RPMI7951 (cell line): ENCODE measurements around the genes NADK2 and NIPBL.

DNA sequence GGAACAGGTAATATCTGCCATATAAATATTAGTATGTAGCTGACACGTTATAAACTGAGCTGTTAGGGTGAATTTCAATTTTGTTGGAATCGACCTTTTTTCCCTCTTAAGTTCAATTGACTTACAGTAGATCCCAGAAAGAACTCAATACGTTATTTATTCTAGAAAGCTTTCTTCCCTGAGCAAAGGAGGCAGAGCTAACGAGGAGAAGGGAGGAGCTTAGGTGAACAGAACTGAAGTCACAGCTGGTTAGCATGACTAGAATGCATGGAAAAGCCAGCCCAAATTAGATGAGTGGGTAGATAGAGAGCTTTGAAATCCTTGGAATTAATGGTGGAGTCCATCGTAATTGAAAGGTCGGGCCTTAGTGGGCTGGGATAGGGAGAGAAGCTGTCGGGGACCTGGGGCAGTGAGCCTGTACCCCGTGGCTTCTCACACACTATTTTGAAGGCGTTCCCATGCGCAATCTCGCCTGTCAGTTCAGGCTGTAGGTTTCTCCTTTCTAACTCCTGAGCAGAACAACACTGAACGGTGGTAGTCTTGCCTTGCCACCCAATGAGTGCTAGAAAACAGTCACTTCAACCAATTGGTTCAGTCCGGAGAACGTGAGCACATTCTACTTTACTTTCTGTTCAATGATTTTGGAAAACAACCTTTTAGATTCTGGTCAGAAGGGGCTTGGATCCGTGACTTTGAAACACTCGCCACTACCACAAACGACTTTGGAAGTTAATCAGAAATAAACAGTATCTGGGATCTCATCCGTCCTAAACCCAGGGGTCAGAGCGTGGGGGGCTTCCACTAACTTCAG lies 736 bp upstream of the RAI14 start:
- RAMPAGE, long total RNA = no peak

DNA sequence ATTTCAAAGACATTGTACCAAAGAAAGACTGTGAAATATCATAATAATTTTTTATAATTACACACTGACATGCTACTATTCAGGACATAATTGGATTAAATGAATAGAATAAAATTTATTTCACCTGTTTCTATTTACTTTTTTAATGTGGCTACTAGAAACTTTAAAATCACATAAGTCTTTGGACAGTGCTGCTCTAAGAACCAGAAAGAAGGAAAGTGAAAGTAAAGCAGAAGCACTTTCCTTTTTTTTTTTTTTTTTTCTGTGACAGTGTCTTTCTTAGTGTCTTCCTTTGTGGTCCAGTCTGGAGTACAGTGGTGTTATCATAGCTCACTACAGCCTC lies 39.4 kb downstream of the RAI14 start:
- RAMPAGE, long total RNA = no peak

- RAMPAGE, long total RNA = no peak
Measured at GRCh38 chr5:34717278-34718150, 61.4 kb downstream of the RAI14 start.

DNA sequence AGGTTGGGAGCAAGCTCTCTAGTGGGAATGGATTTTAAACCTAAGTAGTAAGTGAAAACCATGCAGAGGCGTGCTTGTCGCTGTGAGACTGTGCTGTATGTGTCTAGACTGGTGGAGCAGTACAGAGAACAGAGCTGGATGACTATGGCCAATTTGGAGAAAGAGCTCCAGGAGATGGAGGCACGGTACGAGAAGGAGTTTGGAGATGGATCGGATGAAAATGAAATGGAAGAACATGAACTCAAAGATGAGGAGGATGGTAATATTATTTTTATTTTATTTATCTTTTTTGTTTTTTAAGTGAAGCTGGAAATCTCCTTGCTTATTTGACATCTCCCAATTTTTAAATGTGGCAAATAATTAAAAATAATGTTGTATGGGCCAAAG lies 9.4 kb downstream of the DNAJC21 start:
- RAMPAGE, long total RNA = no peak

DNA sequence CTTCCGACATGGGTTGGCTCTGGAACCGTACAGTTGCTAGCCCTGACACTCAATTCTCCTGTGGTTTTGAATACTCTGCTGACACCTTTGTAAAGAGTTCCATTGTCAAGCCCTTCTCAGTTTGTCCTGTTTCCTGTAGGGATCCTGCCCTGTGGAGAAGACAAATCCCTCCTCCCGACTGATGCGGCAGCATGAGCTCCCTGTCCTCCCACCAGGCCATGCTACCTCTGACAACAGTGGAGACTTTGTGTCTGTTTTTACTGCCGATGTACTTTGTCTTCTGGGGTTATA lies 57.8 kb downstream of the PRLR start:
- RAMPAGE, long total RNA = no peak

DNA sequence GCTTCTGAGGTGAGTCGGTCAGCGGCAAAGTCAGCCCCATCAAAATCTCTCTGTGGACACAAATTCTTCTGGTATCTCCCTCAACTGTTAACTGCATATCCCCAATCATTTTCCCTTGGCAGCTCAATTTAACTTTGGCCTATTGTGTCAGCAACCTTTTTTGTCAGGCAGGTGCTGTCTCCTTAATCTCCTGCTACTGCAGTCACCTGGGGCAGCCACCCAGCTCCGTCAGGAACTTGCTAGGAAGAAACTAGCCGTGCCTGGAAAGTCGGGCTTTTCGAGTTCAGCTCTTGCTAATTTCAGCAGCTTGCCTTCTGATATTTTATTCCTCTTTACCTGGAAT lies 42.4 kb downstream of the PRLR start:
- RAMPAGE, long total RNA = no peak

GRCh38 chr5:35247252-35248128 lies 17.2 kb upstream of the PRLR start:
- RAMPAGE, long total RNA = no peak

DNA sequence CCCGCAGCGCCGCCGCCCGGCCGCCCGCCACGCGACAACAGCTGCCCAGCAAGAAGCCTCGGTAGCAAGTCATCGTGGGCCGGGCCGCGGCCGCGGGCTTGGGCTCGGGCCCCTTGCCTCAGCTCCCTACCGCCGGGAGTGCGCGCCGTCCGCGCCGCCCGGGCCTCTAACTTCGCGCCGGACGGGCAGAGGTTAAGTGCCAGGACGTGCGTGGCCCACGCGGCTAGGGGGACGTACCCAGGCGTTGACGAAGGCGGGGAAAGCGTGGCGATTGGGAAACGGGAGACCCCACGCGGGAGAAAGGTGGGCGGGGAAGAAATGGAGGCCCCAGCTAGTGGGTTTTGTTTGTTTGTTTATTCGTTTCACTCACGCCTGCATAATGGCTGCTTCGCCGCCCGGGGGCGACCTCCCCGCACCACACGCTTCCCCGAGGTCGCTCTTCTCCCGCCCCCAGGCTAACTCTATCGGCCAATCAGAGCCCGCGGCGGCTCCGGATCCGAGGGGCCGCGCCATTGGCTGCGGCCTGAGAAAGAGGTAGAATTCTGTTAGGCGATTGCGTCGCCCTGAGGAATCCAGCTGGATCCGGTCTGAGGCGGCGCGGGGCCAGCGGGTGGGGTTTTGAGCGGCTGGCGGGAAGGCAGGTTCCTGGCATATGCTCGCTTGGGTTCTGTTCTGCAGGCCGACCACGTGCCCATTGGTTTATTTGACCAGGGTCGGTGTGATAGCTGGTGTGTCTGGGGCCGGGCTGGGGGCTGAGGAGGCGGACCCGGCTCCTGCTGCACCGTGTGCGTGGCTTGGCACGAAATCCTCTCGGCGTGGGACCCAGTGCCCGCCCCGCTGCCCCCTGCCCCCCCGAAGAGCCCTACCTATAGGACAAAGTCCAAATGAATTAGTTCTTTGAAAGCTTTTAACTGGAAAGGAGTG lies at the start of gene NADK2:
NADK2 (minus strand) TSS at position 200 of the 924 bp plus-strand sequence.
- RAMPAGE, long total RNA = no peak

GRCh38 chr5:36383861-36384437 lies 82.2 kb upstream of the RANBP3L start:
- RAMPAGE, long total RNA = no peak

DNA sequence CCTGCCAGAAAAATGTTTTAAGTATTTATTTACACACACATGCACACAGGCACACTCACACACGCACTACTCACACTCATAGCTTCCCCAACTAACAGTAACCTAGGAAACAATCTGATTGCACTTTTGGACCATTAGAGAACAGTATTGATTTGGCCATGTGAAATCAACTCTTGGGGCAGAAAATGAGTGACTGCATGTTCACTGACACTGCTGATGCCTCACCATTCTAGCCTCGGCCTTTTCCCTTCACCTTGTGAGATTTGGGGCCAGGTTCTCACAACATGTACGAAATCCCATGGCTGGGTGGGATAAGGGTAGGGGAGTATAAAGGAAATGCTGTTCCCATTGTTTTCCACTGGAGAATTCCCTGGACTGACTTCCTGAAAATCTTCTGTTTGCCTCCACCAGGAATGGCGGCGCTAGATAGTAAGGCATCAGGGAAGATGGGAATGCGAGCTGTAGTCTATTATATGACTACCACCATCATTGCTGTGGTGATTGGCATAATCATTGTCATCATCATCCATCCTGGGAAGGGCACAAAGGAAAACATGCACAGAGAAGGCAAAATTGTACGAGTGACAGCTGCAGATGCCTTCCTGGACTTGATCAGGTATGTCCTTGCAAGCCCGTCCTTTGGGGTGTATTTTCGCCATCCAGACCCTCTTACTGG lies 64.3 kb downstream of the SLC1A3 start:
- RAMPAGE, long total RNA = no peak

- RAMPAGE, long total RNA = no peak
Measured at GRCh38 chr5:36783120-36783686, 93.4 kb upstream of the NIPBL start.

DNA sequence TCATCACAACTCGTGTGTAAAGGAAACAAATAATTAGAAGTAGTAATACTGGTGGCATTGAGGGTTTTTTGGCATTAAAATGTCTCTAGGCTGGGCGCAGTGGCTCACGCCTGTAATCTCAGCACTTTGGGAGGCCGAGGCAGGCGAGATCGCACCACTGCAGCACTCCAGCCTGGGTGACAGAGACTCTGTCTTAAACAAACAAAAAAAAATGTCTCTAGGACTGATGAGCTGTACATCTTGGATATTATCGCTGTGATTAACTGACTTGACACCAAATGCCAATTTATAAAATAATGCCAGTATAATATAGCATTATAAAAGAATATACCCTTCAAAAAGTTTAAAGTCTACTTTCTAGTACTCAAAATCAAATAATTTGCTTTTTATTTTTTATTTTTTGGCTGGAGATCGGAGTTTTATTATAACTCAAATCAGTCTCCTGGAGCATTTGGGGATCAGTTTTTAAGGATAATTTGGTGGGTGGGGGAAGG lies 7.7 kb upstream of the NIPBL start:
- RAMPAGE, long total RNA = no peak

- RAMPAGE, long total RNA = no peak
Measured at GRCh38 chr5:36876729-36877910, at the start of gene NIPBL. Gene NIPBL (plus strand): TSS chr5:36876769.

GRCh38 chr5:37015958-37016336 lies 139.4 kb downstream of the NIPBL start:
- RAMPAGE, long total RNA = no peak

- RAMPAGE, long total RNA = no peak
Measured at GRCh38 chr5:37060728-37061249, 184.2 kb downstream of the NIPBL start.

DNA sequence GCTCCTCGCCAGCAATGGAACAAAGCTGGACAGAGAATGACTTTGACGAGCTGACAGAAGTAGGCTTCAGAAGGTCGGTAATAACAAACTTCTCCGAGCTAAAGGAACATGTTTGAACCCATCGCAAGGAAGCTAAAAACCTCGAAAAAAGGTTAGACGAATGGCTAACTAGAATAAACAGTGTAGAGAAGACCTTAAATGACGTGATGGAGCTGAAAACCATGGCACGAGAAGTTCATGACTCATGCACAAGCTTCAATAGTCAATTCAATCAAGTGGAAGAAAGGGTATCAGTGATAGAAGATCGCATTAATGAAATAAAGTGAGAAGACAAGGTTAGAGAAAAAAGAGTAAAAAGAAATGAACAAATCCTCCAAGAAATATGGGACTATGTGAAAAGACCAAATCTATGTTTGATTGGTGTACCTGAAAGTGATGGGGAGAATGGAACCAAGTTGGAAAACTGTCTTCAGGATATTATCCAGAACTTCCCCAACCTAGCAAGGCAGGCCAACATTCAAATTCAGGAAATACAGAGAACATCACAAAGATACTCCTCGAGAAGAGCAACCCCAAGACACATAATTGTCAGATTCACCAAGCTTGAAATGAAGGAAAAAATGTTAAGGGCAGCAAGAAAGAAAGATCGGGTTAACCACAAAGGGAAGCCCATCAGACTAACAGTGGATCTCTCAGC lies 149.9 kb downstream of the GDNF start:
- RAMPAGE, long total RNA = no peak

- RAMPAGE, long total RNA = no peak
Measured at GRCh38 chr5:37837356-37838127, 2.3 kb downstream of the GDNF start.

- RAMPAGE, long total RNA = no peak
Measured at GRCh38 chr5:38257741-38258277, 550 bp upstream of the EGFLAM start.

GRCh38 chr5:38622579-38622950 lies 66.1 kb upstream of the LIFR start:
- RAMPAGE, long total RNA = no peak

GRCh38 chr5:38650550-38651482 lies 94.4 kb upstream of the LIFR start:
- RAMPAGE, long total RNA = no peak